Left colon (tissue), 1 donor: ENCODE measurements around a stretch of chr4.

DNA sequence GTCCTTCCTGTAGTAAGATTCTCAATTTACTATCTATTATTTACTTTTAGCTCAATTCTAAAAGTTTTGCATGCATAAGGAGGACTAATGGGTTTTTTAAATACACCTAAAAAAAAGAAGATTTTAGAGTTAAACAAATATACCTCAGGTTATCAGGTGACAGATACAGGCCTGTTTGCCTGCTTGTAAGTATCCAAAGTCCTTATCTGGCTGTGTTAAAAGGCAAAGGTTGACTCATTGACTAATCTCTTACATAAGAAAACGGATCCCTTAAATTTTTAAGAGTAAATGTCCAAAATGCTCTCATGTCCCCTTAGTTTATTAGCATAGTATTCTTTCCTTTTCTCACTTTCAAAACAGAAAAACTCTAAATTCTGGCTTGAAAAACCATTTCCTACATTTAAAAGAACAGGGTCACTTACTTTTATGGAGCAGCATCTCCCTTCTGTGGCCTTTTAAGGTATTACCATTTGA is 4.6 kb downstream of the CBR4 start:
- PRO-cap: no peak

DNA sequence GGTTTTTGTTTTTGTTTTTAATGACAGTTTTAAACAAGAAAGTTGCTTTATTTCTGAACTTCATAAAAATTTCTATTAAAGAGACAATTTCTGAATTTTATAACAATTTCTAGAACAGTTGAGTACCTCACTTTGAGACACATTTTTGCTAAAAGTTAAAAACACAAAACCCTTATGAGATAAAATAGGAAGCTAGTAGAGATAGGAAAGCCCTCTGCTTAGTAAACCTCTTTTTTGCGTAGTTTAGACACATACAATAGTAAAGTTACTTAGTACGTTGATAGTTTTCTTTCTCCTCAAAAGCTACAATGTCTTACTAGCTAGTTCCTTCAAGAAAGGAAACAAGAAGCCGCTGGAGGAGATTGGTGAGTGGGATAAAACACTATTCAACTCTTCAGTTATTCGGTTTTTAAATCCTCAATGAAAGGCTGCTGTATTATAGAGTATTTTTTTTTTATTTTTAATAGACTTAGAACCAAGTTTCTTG is 38.9 kb downstream of the CLCN3 start:
- PRO-cap: no peak

- PRO-cap: no peak
These were observed 795 bp downstream of the HPF1 start for GRCh38 chr4:169756899-169757398.

DNA sequence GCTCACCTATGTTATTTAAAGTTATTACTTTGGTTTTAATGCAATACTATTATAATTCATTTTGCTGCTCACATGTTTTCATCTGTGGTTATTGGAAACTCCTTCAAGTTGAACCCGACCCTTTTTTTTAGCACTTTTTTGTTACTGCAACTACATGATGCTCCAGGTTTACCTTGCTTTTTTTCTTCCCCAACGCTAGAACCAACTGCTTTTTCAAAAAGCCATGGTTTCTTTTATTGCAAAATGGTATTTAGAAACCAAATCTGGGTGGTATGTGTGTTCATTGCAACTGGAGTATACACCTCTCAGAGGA is 616.0 kb upstream of the GALNTL6 start:
- PRO-cap: unidirectional peak, minus-strand start at position 129 of the sequence

- PRO-cap: no peak
These were observed 206.0 kb upstream of the GALNT7 start for GRCh38 chr4:172962513-172963162.

DNA sequence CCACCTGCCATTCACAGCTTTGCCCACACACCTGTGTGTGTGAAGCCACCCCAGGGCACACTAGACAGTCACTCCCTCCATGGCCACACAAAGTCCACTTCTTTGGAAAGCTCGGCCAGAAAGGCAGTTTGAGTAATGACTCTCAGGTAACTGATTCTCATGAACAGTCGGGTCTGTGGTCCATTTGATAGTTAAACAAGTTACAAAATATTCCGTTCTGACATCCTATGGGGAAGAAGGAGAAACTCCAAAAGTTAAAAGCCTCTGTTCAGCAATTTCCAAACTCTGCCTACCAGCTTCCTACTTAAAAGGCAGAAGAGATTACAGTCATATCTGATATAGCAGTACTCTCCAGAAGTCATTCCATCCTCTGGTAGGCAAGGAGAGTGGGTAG is 205.0 kb upstream of the GALNT7 start:
- PRO-cap: no peak

DNA sequence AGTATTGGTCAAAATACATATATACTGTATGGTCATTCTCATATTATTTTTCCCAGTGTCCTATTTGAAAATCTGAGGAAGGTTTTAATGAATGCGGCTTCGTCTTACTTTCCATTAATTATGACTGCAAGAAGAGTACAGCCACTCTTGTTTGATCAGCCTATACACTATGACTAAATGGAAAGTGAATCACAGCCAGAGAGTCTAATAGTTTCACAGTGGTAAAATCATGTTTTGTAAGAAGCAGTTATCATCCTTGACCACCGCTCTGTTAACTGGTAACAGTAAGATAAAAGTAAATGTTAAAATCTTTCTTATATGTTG is 13.1 kb downstream of the GALNT7 start:
- PRO-cap: no peak

DNA sequence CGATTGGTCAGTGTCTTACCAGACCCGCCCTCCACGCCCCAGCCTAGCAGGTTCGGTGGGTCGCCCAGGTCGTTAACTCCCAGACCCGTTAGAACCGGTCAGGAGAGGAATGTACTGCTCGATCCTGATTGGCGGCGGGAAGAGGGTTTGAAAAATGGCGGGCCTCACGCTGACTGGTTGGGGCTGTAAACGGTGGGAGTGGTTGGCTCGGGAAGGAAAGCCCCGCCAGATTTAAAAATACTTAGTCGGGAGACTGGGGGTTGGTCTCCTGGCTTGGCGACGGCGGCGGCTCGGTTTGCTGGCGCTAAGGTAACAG is 313 bp upstream of the HMGB2 start:
- PRO-cap: bidirectional peak, plus-strand start at position 95 of the sequence, minus-strand start outside the sequence

DNA sequence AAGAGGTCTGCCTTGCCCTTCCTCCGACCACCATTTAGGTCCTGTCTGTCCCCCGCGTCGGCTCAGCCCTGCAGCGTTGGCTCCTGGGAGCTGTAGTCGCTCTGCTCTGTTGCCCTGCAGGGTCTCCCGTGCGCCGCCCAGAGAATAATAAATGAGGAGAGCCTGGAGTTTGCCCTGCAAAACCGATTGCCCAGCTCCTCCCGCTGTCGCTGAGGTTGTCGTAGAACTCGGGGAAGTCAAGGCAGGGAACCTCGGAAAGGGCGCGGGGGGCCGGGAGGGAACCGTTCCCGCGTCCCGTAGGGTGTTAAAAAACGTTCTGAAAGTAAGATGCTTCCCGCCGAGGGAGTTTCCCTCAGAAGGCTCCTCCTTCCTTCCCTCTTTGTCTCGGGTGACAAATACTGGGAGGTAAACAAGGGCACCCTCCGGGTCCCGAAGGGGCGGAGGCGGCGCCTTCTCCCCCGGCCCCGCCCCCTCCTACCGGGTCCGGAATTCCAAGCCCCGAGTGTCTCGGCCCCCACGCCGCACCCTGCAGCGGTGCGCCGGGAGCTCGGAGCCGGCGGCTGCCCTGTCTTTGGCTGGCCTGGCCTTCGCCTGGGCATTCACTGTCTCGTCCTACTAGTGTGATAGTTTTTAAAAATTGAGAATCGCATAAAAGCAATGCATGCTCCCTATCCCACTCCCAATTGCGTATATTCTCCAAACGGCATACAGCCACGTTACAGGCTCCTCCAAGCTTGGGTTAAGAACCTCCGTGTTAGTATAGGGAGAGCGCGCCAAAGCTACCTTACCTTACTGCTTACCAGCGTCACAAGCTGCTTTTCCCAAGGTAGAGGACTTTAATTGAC is 893 bp upstream of the HMGB2 start:
- PRO-cap: bidirectional peak, plus-strand start at position 531 of the sequence, minus-strand start at position 386 of the sequence

DNA sequence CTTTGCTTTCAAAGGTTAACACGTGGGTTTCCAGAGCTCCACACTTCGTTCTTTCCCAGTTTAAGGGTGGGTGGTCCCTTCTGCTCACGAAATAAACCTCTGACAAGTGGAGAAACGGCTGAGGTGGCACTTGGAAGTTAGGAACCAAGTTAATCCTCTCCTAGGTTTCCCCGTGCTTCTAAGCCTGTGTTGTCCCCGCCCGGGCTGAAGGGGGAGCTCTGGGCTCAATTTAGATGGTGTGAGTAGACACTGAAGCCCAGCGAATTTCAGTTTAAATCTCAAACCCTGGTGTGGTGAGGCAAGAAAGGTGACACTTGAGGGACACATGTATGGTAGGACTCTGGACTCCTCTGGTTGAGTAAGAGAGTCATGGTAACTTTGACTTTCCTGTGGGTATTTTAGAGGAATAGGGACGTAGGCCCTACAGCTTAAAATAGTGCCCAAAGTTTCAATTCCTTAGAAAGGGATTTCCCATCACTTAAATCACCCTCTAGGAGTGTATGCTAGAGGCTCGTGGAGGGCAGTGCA is 24.1 kb downstream of the HAND2 start:
- PRO-cap: no peak

DNA sequence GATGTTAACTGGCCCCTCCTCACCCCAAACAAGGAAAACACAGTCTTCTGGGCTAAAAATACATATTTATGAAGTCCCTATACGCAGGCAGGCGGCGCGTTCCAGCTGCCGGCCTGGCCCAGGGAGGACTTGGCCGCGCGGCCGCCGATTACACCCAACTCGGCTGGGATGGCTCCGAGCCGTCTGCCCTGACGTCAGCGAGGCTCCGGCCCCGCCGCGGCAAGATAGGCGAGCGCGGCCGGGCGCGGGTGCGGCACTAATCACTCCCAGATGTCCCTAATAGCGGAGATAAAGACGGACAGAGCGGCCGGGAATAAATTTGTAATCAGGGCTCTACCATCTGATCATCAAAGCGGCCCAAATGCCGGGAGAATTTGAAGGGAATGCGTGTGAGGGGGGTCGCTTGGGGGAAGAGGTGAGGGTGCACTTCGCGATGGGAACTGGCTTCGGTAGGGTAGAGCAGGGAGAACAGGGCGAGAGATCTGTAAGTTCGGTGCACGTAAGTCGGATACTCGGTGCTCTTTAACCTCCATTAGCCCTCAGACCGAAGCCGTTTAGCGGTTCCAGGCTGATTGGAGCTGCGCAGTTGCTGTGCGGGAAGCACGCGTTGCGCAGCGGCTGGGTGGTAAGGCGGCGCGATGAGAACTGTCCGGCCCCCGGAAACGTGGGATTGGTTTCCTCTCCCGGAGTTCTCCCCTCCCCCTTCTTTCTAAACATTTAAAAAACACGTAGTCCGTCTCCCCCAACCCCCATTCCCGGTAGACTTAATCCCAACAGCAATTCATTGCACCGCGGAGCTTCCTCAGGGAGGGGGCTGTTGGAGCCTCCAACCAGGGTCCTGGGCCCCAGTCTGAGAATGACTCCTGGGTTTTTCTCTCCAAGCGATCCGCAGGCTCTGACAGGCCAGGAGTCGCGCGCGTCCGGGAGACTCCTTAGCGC is 7.6 kb downstream of the HAND2 start:
- PRO-cap: bidirectional peak, plus-strand start at position 197 of the sequence, minus-strand start at position 131 of the sequence; bidirectional peak, plus-strand start at position 752 of the sequence, minus-strand start at position 647 of the sequence

- PRO-cap: no peak
These were observed 6.7 kb upstream of the HAND2 start for GRCh38 chr4:173536720-173537176.

DNA sequence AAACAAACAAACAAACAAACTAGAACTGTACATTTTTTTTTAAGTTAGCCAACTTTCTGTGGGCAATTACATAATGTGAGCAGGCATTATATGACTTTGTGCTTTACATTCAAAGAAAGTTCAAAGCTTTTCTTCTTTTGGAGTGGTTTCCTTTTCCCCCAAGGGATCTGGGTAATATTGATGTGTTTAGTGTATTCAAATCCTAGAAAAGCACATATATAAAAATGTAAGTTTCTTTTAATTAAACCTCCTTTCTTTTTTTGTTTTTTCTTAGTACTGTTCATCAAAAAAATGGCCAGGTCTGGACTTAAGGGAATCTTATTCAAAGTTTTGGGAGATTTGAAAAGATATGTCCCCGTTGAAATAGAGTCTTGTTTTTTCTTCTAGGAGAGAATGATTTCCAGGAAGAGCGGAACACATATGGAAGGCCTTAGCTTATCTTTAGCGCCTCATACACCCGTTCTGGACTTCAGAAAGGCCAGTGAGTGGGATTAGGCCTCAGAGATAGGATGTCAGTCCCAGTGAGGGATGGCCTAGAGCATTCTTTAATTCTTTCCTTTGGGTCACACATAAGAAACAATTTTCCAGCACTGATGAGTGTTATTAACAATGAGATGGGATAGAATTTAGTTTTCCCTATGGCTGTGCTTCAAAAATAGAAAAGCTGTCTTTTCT is 54.4 kb upstream of the HAND2 start:
- PRO-cap: no peak

- PRO-cap: no peak
These were observed 112.5 kb upstream of the HAND2 start for GRCh38 chr4:173642451-173642945.

GRCh38 chr4:173990694-173991219 is 292.7 kb downstream of the FBXO8 start:
- PRO-cap: no peak

DNA sequence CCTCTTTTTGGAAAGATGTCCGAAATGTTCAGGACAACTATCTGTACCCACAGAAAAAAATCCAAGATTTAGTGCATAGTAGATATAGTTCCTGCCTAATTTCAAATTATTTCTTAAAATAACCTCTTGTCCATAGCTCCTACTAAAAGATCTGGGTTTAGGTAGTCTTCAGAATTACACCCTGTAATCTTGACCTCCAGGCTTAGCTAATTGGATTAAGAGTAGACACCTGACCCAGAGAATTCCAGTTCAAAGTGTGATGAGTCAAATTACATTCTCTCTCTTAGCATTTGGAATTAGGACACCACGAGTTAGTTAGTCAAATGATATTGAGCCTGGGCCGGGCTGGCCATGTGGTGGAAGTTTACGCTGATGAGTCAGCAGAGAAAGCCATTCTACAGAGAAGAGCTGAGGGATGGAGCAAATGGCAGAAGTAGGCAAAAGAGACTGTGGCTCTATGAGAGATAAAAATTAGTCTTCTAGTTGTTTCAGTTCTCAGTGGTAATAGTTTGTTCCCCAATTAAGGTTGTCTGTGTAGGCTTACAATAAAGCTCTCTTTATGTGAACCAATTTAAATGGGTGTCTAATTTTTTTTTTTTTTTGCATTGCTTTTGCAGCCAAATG is 31.0 kb downstream of the CEP44 start:
- PRO-cap: no peak

DNA sequence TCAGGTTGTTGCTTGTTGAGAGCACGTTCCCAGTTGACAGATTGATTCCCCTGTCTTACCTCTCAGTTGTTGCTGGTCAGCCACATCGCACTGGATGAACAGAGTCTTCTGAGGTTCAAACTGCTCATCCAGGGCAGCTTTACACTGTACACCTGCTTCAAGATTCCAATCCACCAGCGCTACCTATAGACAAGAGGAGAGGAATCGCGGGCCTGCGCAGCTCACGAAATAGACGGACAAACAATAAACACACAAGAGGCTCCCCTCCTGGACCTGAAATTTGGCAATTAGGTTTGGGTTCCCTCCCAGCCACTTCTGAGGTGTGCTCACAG is 437 bp downstream of the HPGD start:
- PRO-cap: bidirectional peak, plus-strand start at position 192 of the sequence, minus-strand start at position 92 of the sequence

DNA sequence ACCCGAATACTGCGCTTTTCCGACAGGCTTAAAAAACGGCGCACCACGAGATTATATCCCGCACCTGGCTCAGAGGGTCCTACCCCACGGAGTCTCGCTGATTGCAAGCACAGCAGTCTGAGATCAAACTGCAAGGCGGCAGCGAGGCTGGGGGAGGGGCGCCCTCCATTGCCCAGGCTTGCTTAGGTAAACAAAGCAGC is 101.8 kb downstream of the ADAM29 start:
- PRO-cap: no peak

- PRO-cap: no peak
These were observed 63.5 kb upstream of the WDR17 start for GRCh38 chr4:176001883-176002785.

DNA sequence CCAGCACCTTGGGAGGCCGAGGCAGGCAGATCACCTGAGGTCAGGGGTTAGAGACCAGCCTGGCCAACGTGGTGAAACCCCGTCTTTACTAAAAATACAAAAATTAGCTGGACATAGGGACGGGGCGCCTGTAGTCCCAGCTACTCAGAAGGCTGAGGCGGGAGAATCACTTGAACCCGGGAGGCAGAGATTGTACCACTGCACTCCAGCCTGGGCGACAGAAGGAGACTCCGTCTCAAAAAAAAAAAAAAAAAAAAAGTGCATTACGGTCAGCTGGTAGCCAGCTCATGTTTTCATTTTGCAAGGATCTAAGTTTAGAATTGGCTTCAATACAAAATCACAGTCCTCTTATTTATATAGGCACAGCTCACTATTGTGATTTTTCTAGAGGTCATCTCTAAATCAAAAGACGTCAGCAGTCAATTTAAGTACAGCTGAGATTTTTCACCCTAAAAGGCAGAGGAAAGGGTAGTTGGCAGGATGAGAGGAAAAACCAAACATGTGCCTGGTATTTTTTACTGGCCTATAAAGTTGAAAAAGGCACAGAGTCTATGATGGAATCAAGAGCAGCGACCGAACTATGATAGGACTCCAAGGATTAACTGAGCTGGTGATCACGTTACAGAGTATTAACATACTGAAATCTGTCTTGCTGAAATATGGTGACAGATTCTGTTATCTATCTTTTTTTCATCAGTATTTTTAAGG is 30.9 kb downstream of the ASB5 start:
- PRO-cap: no peak